GM12891 (cell line): ENCODE measurements around a stretch of chr17.

- RRBS: no CpG with 5 or more reads among the region's 53 CpGs
Measured at GRCh38 chr17:81510862-81511837, 1.4 kb downstream of the ACTG1 start.

- RRBS: 5% methylated on average over 4 of the region's 42 CpGs
Measured at GRCh38 chr17:81514989-81515531, 2.5 kb upstream of the ACTG1 start.

GRCh38 chr17:81537773-81538871 lies 9.9 kb downstream of the FSCN2 start:
- RRBS: 100% methylated on average over 2 of the region's 39 CpGs

DNA sequence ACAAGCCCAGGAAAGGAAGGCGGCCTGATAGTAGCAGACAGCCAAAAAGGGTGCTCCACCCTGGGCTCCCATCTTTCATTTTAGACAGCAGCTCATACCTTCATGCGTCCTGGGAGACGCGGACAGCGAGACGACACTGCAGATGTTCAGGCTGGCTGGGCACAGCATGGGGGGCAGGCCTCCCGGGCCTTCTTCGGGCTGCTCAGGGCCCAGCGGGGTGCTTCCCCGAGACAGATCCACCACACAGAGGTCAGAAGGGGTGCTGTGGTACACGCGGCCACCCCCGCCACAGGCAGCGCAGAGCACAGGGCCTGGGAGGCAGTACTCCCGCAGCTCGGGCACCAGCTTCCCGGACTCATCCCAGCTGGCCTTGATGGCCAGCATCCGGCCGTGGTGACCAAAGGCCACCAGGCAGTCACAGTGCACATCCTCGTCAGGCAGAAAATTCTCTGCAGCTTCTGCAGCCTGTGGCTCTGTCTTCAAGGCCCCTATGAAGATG lies 2.0 kb downstream of the FAAP100 start:
- RRBS: no CpG with 5 or more reads among the region's 20 CpGs

- RRBS: no CpG with 5 or more reads among the region's 11 CpGs
Measured at GRCh38 chr17:81577299-81578106, 25.4 kb upstream of the FAAP100 start.

DNA sequence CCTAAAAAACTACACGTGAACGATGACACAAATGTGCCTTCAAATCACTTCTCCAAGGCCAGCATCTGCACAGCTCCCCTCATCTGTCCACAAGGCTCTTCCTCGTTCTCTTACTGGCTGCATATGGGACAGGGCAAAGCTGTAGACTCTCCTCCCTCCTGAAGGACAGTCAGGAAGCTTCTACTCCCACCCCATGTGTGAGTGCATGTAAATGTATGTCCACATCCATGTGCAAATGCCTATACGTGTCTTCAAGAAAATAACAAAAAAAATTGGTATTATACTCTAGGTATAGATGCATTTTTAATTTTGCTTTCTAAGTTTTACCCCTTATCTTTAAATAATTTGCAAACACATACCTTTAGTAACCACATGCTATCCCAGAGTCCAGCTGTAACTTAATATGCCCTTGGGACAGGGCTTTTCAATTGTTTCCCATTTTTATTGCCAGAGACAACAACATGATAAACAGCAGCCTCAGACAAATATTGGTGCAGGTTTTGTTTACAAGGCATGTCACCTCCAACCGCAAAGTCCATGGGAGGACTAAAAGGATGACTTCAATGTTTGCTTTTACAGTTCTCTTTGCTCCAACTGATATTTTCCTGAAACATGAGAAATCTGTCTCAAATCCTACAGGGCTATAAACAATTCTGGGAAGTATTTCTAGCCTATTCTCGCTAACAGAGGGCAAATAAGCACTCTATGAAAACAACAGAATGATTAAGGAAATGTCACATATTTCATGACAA lies 31.6 kb upstream of the FAAP100 start:
- RRBS: no CpG with 5 or more reads among the region's 6 CpGs

DNA sequence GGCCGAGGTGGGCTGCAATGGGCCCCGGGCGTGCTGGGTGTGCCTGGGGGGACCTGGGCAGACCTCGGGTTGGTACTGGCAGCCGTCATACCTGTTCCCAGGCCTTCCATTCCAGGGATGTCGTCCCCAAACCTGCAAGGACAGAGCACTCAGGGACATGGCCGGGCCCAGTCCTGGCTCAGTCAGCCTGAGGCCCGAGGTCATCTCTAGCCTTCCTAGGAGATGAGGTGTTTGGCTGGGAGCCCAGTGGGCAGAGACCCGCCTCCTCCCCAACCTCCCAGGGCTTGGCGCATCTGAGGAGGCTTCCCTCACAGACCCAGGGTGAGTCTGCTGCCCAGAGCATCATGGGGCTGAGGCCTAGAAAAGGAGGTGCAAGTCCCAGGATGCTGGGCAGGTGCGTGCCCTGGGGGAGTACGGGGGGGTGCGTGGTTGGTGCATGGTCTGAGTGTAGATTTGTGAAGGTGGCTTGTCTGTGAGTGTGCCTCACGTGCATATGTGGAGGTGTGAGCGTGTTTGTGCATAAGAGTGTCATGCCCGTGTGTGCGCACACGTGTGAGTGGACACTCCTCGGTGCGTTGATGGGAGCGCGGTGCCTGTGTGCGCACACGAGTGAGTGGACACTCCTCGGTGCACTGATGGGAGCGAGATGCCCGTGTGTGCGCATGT lies 4.7 kb downstream of the PDE6G start:
- RRBS: no CpG with 5 or more reads among the region's 28 CpGs

GRCh38 chr17:81653369-81653900 lies 2.9 kb downstream of the PDE6G start:
- RRBS: 5% methylated on average over 2 of the region's 17 CpGs

DNA sequence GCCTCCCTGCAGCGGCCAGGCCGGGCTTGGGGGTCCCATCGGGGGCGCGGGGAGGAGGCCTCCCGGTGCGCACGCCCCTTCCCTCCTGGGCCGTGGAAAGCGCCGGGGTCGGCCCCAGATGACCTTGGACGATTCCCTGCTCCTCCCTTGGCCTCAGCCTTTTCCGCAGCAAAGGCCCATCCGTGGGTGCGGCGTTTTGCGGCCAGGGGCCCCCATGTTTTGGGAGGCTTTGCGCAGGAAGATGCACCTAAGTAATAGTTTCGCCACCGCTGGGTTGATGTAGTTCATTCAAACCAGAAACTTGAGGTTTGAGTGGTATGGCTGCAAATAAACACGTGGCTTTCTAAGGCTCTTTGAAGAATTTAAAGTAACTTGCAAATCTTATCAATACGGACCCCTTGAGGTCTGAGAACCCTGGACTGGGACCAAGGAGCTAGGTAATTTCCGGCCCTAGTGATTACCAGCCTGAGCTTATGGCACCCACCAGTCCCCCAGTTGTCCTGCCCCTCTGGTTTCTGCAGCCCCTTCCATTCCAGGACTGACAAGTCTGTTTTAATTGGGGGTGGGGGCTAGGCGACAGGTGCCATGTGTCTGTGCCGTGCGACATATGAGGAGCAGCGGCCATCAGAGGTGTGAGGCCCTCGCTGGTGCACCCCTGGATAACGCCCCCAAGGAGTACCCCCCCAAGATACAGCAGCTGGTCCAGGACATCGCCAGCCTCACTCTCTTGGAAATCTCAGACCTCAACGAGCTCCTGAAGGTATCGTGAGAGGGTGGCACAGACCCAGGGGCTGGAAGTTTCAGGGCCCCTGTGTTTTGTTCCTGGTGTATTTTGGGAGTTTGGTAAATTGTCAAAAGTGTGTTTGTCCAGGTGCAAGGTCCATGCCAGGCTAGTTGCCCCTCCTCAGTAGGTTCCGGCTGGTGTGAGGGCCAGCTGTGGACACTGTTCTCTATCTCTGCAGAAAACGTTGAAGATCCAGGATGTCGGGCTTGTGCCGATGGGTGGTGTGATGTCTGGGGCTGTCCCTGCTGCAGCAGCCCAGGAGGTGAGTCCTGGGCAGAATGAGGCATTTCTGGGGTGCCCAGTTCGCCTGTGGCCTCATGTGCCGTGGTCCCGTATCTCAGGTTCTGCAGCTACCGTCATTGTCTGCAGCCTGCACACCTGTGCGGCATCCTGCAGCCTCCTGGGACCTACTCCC lies 903 bp downstream of the MRPL12 start:
- RRBS: under 1% methylated on average over 5 of the region's 42 CpGs

- RRBS: no CpG with 5 or more reads among the region's 37 CpGs
Measured at GRCh38 chr17:81713066-81714114, 1.3 kb downstream of the SLC25A10 start.

DNA sequence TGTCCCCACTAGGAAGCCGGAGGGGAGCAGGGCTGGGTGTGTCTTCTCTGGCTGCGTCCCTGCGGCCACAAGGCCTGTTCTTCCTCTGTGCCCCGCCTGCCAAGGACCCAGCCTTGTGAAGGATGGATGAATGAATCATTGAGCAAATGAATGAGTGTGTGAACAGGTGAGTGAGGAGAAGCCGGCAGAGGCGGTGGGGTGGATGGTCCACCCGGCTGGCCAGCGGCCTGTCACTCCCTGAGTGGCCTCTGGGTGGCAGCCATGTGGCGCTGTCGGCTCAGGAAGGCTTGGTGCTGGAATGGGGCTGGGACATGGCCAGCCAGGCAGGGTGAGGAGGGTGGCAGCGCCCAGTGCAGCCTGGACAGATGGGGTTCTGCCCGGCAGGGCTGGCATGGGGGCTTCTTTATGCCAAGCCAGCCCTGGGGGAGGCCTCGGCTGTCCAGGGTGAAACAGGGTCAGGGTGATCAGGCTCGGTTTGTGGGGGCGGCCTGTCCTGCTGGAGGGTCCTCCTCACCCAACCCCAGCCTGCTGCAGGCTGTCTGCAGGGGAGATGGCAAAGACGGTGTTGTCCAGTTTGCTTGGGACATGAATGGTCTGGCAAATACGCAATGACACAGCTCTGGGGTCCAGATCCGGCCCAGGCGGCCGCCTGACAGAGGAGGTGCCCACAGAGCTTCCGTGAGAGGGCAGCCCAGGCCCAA lies 21.7 kb downstream of the SLC25A10 start:
- RRBS: 97% methylated on average over 4 of the region's 21 CpGs

DNA sequence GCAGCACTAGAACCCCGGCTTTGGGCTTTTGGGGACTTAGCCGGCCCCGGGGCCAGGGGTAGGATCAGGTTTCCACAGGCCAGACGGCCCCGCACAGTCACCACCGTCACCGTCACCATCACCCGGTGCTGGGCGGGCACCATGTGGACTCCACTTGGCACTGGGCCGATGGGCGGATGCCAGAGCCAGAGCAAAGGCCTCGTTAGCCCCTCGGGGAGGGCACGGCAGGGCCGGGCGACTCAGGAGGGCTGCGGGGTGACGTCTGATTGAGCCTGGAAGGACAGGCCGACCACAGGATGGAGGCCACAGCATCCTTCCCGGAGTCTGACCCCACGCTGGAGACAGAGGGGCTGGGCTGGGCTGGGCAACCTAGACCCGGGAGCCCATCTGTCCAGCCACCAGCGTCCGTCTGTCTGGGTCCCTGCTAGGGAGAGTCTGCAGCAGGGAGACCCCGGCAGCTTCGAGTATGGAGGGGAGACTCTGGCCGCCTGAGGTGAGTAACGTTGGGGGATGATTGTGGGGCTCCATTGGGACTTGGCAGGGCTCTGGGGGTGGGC lies 22.4 kb downstream of the SLC25A10 start:
- RRBS: 61% methylated on average over 17 of the region's 28 CpGs

GRCh38 chr17:81815628-81816084 lies 11.7 kb downstream of the GCGR start:
- RRBS: no CpG with 5 or more reads among the region's 5 CpGs

DNA sequence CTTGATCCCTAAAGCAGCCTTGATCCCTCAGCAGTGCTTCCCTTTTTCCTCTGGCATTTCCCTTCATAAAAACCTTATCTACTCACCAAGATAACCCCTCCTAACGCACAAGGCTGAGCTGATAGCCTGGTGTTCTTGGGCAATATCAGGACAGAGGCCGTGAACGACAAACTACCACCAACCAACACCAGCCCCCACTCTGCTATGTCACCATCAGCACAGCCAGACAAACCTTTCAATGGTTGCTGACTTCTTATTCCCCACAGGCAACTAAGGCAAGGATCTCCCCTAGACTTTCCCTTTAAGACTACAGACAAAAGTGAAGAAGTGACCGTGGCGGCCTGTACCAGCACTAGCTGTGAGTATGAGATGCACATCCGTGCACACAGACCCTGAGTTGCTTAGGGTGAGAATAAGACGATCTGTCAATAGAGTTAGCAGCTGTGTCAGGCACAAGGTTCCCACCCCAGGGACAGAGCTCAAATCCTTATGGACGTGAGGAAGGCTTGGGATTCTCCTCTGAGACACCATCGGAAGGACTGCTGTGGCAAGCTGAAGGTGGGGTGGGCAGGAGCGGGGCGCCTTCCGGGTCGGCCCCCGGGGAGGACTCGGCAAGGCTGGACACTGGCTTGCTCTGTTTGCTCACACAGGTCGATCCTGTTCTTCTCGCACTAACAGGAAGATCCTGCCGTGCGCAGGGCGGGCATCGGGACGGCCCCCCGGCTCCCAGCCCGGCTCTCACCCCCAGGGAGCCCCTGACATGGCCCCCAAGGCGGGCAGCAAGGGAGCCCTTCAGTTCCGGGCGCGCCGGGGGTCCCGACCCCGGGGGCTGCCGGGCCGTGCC lies 693 bp downstream of the P4HB start:
- RRBS: 2% methylated on average over 5 of the region's 33 CpGs

GRCh38 chr17:81863778-81864675 lies 3.7 kb upstream of the P4HB start:
- RRBS: no CpG with 5 or more reads among the region's 9 CpGs

DNA sequence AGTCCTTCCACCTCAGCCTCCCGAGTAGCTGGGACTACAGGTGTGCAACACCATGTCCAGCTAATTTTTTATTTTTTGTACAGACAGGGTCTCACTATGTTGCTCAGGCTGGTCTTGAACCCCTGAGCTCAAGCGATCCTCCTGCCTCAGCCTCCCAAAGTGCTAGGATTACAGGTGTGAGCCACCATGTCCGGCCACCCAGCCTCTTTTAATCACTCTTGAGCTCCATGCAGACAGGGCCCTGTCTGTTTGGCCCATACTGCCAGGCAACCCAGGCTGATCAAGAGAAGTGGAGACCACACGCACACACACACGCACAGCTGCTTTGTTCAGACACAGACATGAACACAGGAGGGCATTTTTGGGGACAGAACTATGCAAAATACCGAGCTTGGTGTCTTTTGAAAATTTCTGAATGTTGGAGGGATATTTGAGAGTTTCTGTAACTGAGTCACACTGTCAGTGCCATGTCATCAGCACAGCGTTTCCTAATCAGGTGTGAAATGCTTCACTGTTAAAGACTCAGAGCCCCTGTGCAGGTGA lies 1.7 kb upstream of the ARHGDIA start:
- RRBS: no CpG with 5 or more reads among the region's 7 CpGs

DNA sequence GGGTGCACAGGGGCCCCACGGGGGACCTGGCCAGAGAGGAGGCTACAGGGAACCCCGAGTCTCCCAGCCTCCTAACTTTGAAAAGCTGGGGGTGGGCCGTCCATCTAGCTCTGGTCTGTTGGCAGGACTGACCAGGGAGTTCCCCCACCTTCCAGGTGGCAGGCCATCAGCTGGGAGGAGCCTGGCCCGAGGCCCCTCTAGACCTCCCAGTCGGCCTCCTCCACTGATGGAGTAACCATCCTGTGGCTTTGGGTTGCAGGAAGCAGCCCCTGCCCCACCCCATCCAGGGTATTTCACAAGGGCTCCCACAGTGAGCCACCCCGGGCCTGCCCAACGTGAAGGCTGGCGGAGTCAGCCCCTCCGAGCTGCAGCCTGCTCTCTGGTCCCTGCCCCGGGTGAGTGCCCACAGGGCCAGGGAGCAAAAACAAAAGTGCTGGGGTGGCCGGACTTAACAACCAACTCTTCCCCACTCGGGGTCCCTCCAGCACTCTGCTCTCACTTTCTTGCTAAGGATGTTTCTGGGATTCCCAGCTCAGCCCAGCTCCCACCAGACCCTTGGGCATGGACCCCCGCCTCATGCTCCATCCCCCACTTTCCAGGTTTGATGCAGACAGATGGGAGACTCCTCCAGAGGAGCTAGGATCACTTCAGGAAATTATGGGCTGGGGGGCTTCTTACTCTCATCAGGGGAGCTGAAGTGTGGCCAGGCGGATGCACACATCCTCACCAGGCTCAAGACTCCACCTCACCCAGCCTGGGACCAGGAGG lies 3.5 kb downstream of the MAFG start:
- RRBS: 36% methylated on average over 5 of the region's 14 CpGs

GRCh38 chr17:81978469-81978893 lies 1.1 kb downstream of the ASPSCR1 start:
- RRBS: no CpG with 5 or more reads among the region's 23 CpGs

GRCh38 chr17:82022541-82022771 lies 222 bp downstream of the CENPX start:
- RRBS: 1% methylated on average over 16 of the region's 24 CpGs

GRCh38 chr17:82036074-82037161 lies 1.1 kb downstream of the DCXR start:
- RRBS: 1% methylated on average over 2 of the region's 43 CpGs